Temporal lobe (tissue), 2 donors: ENCODE data around the gene QRFP.

DNA sequence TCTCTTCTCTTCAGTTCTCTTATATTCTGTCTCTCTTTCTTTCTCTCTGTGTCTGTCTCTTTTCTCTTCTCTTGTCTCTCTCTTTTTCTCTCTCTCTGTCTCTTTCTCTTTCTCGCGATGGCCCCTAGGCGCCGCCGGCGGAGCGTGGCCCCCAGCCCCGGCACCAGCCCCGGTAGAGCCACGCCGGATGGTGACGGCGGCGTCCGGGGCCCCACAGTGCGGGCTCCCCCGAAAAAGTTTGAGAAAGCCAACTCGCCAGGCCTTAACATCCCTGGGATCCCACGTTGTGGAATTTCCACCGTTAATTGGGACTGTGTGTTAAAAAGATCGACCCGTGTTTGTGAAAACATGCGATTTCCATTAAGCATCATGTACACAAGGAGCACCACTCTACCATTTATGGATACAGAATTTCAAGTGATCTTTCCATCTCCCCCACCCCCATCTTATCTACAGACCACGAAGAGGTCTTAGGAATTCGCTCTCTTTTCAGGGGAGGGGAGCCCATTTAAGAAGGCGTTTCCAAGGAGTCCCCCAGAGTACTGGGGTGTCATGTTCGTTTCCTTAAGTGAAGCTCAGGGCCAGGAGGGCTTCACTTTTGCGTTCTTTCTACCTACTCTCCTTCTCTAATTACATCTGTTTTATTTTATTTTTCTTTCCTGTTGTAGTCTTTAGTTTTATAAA, 756 bp downstream of the ABL1 start:
- RAMPAGE, long total RNA = no peak

DNA sequence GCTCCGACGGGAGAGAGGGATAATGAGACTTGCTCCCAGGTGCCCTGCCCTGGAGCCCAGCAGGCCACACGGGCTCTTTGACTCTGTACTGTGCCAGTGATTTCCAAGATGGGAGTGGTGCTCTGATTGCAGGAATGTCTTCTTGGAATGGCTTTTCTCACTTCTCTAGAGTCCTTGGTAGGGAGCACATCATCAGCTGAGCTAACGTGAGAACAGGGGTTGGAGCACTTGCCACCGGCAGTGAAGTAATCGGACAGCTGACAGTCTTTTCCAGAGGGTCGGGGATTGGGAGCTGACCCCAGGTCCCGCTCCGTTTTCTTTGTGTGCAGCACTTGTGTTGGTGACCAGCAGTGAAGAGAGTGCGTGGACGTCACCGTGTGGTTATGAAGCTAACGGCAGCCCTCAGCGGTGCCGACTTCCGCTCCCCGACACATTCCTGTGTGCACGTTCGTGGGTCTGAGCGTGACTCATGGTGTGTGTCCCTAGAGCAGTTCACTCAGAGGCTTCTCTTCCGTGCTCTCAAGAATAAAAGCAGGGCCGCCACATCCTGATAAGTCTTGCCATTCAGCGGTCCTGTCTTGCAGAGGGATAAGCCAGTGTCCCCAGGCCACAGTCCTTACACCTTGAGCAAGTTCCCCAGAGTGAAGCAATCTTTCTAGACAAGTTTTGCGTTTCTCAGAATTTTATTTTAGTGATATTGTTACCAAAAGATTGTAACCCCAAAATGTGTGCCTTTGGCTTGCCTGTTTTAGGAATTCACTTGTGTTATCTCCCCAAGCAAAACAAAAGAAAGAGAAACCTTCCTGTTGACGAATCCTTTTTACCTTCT, 25.7 kb downstream of the ABL1 start:
- RAMPAGE, long total RNA = no peak

DNA sequence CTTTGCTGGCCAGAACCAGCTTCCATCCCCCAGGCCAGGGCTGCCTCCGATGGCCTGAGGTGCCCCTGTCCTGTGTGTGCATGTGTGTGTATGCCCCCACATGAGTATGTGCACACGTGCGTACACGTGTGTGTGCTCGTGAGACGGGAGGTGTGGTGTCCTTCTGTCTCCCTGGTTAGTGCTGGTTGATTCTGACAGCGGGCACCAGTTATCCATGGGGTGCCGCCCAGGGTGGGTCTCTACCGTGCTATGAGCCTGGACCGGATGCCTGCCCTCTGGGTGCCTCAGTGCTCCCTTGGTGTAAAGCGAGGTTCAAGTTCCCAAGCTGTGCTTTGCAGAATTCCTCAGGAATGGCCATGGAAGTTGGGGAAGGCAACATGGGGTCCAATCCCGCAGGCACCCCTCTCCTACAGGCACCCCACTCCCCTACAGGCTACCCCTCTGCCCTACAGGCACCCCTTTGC, at the start of gene QRFP:
Gene QRFP, minus strand, starts transcription at position 75 of the 464 bp plus-strand sequence.
- RAMPAGE, long total RNA = no peak

- RAMPAGE, long total RNA = no peak
Observed at GRCh38 chr9:130935164-130935561, 3.9 kb downstream of the FIBCD1 start.

DNA sequence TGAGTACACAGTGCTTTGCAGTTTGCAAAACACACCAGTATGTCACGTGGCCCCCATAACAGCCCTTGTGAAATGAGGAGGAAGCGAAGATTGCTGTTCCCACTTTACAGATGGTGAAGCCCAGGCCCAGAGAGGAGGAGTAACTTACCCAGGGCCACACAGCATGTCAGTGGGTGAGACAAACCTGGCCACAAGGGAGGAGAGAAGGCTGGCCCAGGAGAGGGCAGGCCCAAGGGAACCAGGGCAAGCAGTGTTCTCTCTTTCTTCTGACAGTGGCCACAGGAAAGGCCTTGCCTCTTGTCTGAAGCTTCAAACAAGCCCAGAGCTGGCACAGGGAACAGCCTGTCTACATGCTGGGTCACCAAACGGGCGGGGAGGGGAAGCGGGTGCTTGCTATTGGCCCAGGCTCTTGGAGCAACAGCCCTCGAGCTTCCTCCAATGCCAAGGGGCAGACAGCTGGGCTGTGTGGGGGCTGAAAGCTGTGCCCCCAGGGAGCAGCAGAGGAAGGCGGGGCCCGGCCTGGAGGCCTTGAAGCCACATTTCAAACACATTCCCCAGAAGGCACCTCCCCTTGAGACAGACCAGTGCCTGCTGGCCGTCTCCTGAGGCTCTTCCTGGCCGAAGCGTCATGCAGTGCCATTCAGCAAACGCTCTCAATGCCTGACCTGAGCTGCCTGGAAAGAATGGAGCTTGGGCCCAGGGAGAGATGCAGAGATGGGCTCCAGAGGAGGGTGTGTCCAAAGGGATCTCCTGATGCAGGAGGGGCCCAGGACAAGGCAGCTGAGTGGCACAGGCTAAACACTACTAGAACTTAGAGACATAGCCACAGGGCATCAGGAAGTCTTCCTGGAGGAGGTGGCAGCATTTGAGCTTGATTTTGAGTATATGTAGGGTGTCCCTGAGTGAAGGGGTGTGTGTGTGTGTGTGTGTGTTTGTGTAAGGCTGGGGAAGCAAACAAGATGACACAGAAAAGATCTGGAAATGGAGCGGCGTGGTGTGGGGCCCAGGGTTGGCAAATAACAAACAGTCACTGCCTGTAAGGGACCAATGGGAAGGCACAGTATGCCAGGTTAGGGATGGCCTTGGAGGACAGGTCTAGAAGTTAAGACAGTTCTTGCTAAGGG, 2.6 kb downstream of the FIBCD1 start:
- RAMPAGE, long total RNA = no peak

- RAMPAGE, long total RNA = no peak
Observed at GRCh38 chr9:131010596-131011138, 1.7 kb downstream of the LAMC3 start.

DNA sequence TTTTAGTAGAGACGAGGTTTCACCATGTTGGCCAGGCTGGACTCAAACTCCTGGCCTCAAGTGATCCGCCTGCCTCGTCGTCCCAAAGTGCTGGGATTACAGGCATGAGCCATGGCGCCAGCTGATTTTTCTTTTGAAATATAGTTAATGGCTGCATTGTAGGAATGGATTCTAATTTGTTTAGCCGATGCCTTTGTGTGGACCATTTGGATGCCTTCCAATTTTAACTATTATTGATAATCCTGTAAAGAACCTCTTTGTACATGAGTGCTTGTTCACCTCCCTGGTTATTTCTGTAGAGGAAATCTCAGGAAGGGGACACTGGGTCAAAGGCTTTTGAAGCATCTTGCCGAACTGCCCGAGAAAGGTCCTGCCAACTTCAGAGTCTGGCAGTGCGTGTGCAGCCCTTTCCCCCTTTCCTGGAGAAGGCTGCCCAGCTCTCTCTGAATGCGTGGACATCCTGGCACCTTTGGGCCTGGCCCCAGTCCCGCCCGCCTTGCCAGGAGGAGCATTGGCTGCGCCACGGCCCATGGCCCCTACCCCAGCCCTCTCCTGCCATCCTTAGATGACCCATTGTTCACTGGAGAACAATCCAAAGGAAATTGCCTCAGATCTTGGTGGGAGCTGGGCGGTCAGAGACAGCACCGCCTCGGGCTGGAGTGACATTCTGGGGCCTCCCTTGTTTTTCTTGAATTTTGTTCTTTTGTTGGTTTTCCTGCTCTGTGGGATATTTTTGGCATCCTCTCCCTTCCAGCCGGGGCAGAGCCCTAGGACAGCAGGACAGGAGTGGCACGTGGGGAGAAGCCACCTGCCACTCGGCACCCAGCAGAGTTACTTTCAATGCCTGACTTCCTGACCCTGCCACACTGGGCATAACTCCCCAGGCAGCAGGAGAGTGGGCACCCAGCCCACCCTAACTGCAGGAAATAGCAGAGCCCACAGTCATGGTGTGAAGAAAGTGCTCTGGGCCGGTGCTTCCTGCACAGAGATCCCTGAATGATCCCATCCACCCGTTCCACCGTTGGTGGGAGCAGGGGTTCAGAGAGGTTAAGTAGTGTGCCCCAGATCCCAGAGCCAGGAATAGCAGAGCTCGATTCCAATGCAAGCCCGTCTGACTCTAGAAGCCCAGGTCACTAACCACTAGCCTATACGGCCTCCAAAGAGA, 8.6 kb upstream of the NUP214 start:
- RAMPAGE, long total RNA = no peak

DNA sequence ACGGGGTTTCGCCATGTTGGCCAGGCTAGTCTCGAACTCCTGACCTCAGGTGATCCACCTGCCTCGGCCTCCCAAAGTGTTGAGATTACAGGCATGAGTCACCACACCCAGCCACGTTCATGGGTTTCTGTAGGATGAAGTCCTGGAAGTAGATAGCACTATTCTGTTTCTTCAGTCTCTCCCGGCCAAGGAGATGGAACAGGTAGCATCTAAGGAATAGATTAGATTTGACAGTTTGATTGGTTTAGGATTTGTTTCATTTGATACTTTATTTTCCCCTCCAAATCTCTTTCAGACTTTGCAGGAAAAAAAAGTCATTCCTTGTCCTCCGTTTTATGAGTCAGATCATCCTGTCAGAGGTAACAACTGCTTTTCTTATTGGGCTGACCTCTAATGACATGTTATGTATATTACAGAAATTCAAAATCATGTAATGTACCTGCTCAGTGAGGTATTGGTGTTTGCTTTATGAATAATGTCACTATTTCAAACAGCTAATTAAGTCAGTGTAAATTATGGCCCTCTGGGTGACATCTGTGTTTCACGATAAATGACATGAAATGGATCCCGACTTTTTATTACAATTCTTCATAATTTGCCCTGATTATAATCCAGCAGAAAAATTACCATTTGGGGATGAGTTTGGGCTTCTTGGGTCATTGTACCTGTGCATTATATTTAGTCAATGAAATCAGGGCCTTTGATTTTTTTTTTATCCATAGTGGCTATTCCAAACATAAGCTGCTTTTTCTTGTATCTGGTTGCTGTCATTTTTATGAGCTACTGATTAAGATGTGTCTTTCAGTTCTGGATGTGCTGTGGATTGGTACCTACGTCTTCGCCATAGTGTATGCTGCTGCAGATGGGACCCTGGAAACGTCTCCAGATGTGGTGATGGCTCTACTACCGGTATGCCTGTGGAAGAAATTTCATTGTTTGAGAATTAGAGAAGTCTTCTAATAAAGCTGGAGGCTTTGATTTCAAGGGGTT, 7.2 kb downstream of the NUP214 start:
- RAMPAGE, long total RNA = no peak

- RAMPAGE, long total RNA = no peak
Observed at GRCh38 chr9:131218913-131220123, 57.0 kb downstream of the FAM78A start.

GRCh38 chr9:131227811-131228435, 48.4 kb downstream of the FAM78A start:
- RAMPAGE, long total RNA = no peak

- RAMPAGE, long total RNA = no peak
Observed at GRCh38 chr9:131280051-131280491, 3.8 kb upstream of the FAM78A start.

DNA sequence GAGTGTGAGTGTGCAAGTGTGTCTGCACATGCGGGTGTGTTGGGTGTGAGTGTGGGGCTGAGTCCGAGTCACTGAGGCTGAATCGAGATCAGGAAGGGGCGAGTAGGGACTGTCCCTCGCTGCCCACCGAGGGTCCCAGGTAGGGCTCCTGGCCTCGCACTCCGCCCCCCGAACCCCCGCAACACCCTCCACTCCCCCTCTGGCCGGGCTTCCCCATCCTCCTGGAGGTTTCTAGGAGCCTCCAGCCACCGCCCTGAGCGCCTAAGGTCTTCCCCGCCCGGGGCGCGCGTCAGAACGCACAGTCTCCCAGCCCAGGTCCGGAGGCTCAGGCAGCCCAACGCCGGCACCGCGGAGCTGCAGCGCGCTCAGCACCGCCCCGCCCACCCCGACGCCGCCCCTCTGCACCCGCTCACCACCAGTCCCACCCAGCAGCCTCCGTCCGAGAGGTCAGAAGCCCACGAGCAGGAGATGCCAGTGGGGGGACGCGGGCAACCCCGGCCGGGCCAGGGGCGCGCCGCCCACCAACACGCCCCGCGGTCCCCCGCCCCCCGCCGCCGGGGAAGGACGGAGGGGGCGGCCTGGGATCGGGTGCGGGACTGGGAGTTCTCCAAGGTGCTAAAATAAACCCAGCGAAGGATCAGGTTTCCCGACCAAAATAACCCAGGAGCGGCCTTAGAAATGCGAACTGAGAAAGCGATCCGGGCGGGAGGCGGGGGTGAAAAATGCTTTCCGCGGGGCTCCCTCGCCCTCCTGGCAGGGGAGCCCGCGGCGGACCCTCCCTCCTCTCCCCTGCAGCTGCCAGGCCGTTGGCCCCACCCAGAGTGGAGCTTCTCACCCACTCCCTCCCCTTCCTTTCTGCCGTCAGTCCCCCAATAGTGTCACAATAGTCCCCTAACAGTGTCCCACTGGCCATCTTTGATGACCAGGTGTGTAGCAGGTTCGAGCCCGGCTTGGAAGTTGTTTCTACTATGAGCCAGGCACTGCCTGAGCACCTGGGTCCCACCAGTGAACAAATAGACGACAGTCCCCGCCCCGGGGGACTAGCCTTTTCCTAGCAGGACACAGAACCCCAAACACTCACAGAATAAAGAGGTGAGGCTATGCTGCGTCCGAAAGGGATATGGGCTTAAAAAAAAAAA, 6.6 kb upstream of the FAM78A start:
- RAMPAGE, long total RNA = no peak

DNA sequence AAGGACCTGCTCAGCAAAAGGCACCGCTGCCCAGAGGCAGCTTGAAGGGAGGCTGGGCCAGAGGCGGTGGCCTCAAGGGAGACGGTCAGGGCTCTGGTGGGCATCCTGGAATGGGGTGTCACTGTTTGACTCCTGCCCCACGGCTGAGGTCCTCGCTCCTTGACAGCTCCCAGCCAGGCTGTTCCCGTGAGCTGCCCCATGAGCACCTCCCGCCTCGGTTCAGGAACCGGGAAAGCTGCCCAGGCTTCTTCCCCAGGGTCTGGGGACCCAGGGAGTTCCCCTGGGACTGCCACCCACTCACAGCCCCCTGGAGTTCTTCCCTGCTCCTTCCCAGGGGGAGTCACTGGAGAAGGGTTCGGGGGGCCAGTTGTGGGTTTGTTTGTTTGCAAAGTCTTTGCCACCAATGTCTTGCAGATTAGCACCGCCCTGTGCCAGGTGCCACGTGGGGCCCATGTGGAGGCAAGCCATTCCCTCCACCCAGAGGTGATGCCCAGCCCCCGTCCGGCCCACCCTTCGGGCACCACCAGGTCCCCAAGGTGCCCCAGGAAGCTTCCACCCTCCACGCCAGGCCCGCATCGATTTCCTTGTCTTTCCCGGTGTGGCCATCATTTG, 1.3 kb downstream of the PLPP7 start:
- RAMPAGE, long total RNA = no peak

- RAMPAGE, long total RNA = no peak
Observed at GRCh38 chr9:131405278-131406044, 11.6 kb downstream of the PRRC2B start.

DNA sequence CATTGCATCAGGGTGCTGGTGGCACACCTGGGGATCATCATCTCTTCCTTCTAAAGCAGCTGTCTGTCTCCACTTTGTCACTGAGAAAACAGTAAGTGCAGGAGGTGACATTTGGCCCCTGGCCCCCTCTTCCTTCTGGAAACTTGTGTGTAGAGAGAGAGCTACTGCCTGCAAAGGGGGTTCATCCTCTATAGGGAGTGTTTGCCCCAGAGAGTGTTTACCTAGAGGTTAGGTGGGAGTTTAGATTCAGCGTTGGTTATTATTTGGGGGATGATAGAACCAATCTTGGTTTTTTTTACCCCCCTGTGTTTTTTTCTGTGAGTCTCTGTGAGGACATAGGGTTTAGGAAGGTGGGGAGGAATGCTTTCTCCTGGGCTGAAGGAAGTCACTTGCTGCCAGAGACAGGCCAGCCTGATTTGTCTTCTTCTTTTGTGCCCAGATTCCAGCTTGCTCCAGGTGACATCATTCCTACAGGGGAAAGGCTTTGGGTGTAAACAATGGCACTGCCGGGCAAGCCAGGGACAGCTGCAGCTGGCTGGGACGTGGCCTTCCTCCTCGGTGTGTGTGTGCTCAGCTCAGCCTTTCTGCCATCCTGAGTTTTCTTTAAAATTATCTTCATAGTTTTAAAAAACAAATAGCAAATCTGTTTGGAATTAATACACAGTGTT, 24.4 kb downstream of the PRRC2B start:
- RAMPAGE, long total RNA = no peak

DNA sequence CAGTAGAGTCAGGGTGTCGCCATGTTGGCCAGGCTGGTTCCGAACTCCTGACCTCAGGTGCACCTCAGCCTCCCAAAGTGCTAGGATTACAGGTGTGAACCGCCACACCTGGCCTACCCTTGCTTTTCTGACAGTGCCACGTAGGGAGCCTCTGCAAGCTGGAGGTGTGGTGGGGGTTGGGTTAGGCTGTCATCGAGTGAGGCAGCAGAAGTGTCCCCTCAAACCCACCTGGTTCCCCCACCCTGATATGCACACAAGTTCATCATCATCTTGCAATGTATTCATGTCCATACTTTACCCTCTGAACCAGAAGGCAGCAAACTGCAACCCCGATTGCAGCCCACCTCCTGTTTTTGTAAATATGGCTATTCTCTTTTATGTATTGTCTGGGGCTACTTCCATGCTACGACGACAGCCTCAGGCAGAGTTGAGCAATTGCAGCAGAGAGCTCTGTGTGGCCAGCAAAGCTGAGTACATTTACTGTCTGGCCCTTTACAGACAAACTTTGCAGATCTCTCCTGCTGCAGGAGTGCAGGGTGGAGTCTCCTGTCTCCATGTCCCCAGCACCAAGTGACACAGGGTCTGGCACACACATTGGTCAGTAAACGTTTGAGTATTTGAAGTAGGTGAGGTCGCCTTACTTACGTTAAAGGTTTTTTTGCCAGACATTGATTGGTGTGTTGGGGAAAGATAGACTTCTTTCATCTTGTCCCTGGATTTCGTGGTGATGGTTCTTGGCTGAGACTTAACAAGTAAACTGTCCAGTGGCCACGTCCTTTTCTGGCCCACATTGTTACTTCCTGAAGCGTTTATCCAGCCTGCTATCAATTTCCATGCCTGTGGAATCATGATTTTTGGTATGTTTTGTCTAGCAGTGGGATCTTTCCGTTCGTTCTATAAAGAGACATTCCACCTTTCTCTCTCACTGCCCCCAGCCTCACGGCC, 27.1 kb downstream of the PRRC2B start:
- RAMPAGE, long total RNA = no peak

DNA sequence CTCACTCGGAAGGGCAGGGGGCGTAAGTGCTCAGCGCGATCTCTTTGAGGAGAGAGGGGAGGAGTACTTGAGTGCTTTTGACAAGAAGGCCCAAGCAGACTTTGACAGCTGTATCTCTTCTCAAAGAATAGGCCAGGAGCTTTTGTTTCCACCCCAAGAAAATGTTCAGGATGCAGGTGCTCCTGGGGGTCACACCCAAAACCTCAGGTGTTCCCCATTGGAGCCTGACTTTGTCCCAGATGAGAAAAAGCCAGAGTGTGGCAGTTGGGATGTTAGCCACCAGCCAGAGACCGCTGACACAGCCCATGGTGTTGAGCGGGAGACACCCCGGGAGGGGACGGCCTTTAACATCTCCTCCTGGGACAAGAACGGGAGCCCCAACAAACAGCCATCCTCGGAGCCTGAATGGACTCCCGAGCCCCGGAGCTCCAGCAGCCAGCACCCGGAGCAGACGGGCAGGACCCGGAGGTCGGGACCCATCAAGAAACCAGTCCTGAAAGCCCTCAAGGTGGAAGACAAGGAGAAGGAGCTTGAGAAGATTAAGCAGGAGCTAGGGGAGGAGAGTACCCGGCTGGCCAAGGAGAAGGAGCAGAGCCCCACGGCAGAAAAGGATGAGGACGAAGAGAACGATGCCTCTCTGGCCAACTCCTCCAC, 28.1 kb upstream of the POMT1 start:
- RAMPAGE, long total RNA = no peak

DNA sequence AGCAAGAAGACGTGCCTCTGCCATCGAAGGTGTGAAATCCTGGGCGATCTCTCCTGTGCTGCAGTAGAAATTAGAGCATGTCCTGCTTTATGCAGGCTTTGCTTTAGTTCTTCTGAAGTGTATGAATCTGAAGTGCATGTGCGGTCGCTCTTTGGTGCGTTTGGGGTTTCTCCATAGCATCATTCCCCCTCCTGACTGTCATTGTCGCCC, 11.6 kb upstream of the POMT1 start:
- RAMPAGE, long total RNA = no peak

GRCh38 chr9:131553752-131554258, 8.5 kb downstream of the PRRT1B start:
- RAMPAGE, long total RNA = no peak

- RAMPAGE, long total RNA = no peak
Observed at GRCh38 chr9:131555989-131556476, 10.7 kb downstream of the PRRT1B start.